PFSK-1 (cell line): ENCODE results near the genes ACAD9, CFAP92 and RAB43.

- RRBS = 84% methylated on average over 7 of the region's 33 CpGs
Observed at GRCh38 chr3:128485671-128486418, 7.2 kb downstream of the GATA2 start.

- RRBS = under 1% methylated on average over 20 of the region's 47 CpGs
Observed at GRCh38 chr3:128489470-128489891, 3.5 kb downstream of the GATA2 start.

- RRBS = 86% methylated on average over 3 of the region's 13 CpGs
Observed at GRCh38 chr3:128491019-128491333, 2.0 kb downstream of the GATA2 start.

- RRBS = no CpG with 5 or more reads among the region's 13 CpGs
Observed at GRCh38 chr3:128625441-128626621, 24.8 kb downstream of the RPN1 start.

DNA sequence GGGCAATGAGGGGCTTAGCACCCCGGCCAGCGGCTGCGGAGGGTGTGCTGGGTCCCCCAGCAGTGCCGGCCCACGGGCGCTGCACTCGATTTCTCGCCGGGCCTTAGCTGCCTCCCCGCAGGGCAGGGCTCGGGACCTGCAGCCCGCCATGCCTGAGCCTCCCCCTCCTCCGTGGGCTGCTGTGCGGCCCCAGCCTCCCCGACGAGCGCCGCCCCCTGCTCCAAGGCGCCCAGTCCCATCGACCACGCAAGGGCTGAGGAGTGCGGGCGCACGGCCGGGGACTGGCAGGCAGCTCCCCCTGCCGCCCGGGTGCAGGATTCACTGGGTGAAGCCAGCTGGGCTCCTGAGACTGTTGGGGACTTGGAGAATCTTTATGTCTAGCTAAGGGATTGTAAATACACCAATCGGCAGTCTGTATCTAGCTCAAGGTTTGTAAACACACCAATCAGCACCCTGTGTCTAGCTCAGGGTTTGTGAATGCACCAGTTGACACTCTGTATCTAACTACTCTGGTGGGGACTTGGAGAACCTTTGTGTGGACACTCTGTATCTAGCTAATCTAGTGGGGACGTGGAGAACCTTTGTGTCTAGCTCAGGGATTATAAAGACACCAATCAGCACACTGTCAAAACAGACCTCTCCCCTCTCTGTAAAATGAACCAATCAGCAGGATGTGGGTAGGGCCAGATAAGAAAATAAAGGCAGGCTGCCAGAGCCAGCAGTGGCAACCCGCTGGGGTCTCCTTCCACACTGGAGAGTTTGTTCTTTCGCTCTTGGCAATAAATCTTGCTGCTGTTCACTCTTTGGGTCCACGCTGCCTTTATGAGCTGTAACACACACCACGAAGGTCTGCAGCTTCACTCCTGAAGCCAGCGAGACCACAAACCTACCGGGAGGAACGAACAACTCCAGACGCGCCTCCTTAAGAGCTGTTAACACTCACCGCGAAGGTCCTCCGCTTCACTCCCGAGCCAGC lies 3.2 kb upstream of the RPN1 start:
- RRBS = no CpG with 5 or more reads among the region's 42 CpGs

- RRBS = under 1% methylated on average over 12 of the region's 46 CpGs
Observed at GRCh38 chr3:128726543-128727329, 753 bp downstream of the RAB7A start.

DNA sequence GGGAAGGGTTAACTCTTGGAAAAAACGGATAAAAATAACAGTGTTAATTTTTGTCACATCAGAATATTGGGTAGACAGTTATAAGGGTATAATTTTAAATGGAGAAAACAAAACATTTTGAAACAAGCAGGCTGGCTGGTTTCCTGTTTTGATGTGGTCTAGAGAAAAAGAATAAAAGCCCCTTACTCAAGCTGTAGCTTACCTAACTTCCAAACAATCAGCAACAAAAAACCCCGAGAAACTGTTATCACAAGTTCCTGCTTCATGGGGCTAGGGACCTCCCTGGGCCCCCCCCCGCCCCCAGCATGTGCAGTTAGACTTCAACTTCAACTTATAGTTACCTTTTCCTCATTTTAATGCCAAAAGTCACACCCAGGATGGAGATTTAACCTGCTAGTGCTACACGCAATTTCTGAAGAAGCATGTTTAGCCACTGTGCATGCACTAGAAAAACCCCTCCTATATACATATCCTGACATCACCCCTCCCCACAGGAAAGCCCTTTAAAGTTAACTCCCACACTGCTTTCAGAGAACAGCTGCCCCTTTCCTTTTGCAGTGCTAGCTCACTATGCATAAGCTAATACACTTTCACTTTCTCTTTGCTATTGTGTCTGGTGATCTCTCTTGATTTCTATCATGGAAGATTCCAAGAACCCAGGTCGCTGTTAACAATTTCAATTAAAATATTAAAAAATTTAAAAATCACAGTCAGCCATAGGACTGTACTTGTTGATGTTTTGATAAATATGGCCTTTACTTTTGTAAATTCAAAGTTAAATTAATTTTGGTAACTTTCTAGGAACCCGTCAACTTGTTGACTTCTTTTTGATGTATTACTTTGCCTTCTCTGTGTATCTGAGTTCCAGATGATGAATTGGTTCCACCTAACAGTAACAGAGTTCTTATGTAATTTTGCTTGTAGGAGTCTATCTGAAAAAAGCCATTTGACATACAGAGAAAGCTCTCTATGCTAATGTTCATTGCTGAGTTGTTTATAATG lies 75.3 kb upstream of the ACAD9 start:
- RRBS = no CpG with 5 or more reads among the region's 6 CpGs

GRCh38 chr3:128814526-128815592 lies 64.6 kb upstream of the ACAD9 start:
- RRBS = no CpG with 5 or more reads among the region's 10 CpGs

DNA sequence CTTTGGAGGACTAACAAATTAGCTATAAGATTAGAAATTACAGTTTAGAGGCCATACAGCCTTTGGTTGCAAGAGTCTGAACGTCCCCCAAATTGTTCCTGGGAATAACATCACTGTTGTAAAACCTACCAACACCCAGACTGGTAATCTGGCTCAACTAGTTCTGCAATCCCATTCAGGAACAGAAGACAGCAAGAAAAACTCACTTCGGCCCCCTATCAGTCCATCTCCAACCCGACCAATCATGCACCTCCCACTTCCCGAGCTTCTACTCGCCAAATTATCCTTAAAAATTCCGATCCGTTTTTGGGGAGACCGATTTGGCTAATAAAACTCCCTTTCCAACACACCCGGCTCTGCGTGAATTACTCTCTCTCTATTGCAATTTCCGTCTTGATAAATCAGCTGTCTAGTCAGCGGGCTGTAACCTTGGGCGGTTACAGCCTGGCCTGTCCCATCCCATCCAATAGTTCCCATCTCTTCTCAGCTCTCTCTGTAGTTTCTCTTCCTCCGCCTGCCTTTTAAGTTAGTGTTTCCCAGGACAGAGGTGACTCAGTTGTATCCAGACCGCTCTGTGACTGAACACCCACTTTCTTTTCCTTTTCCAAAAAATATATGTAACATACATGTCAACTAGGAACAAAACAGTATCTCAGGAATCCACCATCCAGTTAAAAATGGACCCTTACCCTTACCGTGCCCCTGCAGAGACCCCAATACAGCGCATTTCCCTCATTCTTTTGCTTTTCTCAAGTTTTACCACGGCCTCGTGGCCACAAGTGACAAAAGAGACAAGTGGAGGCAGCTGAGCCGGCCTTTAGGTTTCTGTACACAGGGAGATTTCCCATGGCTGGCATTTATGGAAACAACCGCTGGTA lies 740 bp upstream of the ACAD9 start:
- RRBS = no CpG with 5 or more reads among the region's 21 CpGs

GRCh38 chr3:128879319-128880441 lies at the start of gene ACAD9:
Gene ACAD9 (plus strand): TSS chr3:128879620.
- RRBS = 3% methylated on average over 4 of the region's 68 CpGs

GRCh38 chr3:128882118-128882405 lies 2.6 kb downstream of the ACAD9 start:
- RRBS = no CpG with 5 or more reads among the region's 1 CpG

DNA sequence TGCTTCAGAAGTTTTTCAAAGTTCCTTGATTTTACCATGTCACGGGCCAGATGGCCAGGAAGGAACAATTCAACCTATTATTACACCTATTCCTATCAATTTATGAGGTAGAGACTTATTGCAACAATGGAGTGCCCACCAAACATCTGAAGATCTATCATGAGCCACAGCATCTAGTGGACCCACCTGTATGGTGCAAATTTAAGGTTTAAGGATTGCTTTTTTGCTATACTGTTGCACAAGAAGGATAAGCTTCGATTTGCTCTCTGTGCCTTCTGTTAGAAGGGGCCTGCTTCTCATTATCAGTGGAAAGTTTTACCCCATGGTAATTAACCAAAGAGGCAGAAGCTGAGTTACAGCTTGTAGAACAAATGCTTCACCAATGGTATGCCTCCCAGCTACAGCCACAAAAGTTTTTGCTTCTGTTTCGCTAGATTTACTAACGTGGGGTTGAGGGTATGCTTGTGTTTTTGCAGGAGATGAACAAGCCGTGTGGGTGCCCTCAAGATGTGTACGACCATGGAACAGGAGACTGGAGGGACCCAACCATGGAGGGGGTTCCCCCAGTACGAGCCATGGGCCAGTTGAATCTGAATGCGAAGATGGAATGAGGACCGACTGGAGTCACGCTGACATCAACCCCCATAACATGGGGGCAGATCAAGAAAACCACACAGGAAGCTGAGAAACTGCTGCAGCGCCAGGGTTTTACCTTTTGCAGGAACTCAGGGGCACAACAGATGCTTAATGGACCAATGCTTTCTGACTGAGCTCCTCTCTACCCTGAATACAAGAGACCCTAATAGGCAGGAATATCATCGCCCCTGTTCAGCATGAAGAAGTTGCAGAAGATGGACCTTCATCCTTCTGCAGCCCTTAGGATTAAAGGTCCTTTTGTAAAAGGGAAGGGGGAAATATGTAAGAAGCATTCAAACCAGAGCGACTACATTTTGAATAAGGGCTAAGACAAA lies 43.5 kb downstream of the ACAD9 start:
- RRBS = no CpG with 5 or more reads among the region's 13 CpGs

DNA sequence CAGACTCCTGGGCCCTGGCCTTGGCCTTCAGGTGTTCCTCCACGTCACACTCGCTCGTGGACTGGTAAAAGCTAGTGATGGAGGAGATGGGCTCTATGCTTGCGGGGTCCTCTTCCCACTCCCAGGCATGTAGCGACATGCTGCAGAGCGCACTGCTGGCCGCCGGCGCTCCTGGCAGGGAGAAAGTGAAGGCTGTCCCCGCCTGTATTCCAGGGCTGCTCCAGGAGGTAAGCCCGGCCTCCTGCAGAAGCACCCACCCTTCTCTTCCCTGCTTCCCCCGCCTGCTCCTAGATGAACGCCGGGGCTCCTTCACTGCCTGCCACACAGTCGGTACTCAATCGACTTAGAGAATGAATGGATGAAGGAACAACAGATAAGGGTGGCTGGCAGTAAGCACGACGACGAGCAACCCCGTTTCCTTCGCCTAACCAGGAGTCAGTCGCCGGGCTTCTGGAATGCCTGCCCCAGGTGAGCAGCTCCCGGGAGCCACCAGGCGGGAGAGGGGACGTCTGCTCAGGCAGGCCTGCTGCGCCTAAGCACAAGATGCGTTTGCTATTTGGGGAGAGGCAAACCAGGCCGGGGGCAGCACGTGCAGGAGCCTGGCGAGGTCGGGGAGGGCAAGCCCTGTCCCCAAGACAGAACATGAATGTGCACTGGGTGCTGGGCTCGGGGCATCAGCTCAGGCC lies 567 bp downstream of the CFAP92 start:
- RRBS = 81% methylated on average over 11 of the region's 33 CpGs

DNA sequence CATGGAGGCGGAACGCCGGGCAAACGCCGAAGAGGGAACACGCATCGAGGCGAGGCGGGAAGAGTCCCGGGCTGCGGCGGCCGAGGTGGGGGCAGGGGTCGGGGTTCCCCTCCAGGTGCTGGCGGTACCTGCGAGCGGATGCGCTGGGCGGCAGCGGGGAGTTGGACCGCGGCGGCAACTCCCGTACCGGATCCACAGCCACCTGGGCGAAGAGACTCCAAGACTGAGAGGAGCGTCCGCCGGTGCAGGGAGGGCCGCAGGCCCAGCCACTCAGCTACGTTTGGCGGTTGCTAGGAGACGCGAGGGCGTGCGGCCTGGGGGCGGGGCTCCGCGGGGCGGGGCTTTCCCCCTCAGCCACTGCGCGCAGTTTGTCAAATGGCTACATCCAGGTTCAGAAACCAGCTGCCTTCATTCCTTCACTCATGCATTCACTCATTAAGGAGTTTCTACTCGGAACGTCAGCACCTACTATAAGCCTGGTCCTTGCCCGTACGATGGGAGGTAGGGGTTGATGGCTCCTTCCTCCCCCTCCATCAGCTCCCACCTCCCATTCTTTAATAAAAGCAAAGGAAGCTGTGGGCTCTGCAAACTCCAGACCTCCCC lies at the start of gene CFAP92:
Gene CFAP92 (minus strand): TSS at position 225 of the 603 bp plus-strand sequence.
- RRBS = 63% methylated on average over 13 of the region's 46 CpGs

DNA sequence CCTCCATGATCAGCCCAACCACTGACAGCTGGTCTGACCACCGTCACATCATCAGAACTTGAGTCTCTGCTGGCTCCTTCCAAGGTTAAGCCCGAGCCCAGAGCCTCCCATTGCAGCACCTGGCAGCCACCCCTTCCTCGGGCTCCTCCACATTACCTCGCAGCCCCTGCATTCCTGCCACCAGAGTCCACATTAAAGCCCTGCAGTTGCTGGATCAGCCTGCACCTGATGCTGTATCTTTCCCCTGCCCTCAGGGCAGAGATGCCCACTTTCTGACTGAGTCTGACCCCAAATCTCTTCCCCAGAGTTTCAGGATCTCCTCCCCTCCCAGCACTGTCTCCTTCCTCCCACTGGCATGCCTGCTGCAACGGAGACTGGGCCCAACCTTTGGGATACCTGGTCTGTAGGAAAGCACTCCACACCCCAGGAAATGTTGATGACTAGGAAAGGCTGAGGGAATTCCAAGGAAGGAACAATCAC lies 20.6 kb upstream of the GP9 start:
- RRBS = no CpG with 5 or more reads among the region's 5 CpGs

DNA sequence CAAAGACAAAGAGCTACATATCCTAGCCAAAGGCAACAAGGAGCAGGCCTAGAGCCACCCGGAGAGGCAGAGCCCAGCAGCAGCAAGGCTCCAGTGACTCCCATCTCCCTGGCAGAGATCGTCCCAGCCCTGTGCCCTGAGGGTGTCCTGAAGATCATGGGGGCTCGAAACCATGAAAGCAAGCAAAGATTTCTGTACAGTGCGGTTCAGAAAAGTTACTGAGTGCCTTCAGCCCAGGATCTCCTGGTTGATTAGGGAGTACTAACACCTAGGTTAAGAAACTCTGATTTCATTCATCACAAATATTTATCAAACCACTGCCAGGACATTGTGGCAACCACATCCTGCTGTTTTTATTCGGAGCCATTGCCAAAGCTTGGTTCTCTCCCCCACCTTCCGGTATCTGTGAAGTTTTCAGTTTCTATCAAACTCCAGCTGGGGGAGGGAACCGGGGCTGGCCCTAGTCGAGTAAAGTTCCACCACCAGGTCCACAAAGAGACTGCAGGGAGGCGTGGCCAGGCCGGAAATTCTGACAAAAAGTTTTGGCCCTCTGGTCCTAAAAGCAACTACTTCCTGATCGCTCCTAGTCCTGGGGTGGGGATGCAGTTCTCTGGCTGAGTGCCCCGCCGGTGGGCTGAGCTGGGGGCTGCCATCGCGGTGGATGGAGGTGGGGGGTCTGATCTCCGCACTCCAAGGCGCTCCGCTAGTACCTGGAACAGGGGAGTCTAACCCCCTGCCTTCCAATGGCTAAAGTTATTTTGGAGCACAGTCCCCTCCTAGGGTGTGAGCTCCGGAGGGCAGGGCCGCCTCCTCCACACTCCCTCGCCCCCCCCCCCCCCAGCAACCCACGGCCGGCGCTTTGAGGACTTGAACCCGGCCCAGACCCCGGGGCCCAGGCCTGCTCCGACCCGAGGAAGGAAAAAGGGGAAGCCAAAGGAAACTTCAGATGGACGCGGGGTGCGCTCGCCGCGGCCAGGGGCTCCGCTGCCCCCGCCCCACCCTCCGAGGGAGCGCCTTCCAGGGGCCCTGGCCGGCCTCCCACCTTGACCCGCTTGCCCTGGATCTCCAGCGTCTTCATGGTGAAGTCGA lies 1.0 kb downstream of the RAB43 start:
- RRBS = 2% methylated on average over 12 of the region's 42 CpGs

DNA sequence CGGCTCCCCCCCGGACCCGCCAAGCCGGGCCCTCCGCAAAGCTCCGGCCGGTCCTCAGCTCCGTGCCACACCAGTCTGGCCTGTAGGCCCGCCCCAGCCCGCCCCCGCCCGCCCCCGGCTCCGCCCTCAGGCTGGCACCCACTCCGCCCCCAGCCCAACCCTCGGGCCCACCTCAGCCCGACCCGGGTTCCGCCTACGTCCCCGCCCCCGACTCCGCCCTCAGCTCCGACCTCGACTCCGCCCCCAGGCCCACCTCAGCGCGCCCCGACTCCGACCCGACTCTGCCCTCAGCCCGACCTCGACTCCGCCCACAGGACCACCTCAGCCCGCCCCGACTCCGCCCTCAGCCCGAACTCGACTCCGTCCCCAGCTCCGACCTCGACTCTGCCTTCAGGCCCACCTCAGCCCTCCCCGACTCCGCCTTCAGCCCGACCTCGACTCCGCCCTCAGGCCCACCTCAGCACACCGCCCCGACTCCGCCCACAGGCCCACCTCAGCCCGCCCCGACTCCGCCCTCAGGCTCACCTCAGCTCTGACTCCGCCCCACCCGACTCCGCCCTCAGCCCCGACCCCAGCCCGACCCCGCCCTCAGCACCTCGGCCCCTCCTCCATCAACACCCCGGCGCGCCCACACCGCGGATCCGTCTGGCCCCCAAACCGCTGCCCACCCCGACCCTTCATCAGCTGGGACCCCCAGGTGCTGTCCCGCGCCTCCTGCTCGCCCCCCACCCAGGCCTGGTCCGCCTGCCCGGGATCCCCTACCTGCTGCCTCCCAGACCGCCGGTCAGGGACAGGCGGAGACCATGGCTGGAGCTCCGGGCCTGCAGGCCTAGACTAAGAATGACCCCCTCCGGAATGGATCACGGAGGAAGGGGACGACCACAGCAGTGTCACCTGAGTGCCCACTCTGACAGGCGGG lies at the start of gene RAB43:
Gene RAB43 (minus strand): TSS at position 77 of the 919 bp plus-strand sequence.
- RRBS = 16% methylated on average over 7 of the region's 81 CpGs

DNA sequence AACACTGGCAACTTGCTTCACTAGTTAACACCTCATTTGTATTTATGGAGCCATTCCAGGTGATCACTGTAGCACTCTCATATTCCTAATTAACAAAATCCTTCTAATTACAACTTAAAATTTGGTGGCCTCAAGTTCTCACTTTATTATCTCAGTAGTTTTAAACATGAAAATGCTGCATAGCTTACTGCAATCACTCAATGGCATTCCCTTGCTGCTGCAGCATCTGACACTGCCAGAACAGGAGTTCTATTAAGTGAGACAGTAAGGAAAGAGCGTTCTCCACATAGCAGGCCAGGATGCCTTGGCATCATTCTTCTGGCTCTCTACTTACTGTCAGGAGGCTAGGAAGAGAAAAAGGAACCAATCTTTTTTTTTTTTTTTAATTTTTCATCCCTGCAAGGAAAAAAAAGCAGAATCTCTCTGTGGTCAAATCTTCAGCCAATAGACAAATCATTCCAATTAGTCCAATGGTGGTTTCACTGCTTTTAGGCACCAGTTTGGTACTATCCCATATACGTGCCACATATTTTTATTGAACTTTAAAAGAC lies 3.2 kb downstream of the CNBP start:
- RRBS = no CpG with 5 or more reads among the region's 2 CpGs

DNA sequence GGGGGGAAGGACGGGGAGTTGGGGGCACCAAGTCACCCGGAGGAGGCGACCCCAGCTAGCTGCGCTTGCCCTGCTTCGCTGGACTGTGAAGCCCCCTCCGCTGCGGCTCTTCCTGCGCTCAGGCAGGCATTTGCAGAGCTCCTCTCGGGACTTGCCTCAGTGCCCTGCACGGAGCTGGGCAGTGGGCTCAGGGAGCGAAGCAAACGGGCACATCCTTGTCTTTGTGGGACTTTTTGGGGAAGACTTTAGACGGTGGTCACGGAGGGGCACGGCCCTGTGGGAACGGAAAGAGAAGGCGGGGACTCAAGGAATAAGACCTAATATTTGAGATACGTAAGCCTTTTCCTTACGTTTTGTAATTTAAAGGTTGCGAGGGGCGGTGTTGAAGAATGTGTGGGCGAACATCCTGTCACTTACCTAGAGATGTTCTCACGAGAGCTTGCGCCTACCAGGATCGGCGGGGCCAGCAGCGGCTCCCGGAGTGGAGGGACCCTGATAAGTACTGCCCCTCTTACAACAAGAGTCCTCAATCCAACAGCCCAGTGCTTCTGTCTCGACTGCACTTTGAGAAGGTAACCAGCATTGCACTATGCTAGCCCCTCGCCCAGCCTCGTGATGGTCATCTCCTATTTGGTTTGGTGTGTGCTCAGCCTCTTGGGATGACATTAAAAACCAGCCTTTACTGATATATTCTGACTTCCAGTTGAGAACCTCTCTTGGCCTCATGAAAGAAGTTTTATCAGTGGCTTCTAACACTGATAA lies 855 bp downstream of the HMCES start:
- RRBS = 3% methylated on average over 2 of the region's 31 CpGs

DNA sequence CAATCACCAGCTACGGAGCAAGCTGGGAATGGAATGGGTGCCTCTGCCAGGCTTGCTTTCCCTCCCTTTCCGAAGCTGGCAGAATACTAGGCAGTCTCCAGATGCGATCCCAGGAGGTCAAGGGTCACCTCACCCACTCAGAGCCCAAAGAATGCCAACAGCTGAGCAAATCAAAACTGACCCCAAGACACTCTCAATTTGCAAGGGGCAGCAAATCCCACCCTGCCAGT lies 31.3 kb downstream of the EFCAB12 start:
- RRBS = no CpG with 5 or more reads among the region's 3 CpGs